Left lung (tissue), 1 donor: ENCODE measurements around the gene PDE4D.

- PRO-cap, result no peak
These were observed 308.3 kb downstream of the RAB3C start for GRCh38 chr5:58890699-58892141.

DNA sequence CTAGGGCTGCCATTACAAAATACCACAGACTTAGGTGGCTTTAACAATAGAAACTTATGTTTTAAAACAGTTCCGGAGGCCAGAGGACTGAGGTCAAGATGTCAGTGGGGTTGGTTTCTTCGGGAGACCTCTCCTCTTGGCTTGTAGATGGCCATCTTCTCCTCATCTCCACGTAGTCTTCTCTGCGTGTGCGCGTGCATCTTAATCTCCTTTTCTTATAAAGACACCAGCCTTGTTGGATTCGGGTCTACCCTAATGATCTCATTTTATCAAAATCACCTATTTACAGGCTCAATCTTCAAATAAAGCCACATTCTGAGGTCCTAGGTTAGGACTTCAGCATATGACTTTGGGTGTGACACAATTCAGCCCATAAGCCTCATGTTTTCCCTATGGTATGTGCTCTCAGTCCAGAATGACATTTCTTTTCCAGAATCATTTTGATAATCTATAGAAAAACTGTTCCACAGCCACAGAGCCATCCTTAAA is 562.3 kb downstream of the PDE4D start:
- PRO-cap, result no peak

DNA sequence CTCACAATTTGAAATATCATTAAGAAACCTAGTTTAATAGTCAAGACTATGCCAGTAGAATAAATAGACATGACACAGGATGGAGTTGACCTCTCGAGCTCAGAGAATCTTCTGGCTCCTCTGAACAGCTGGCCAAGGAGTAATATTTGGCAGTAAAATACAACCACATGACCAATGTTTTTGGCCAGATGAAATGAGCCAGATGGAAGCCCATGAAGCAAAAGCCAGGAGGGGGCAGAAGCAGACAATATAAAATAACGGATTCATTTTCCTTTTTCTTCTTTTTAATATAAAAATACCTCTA is 542.2 kb downstream of the PDE4D start:
- PRO-cap, result no peak

GRCh38 chr5:59458969-59459841 is 434.3 kb downstream of the PDE4D start:
- PRO-cap, result no peak

- PRO-cap, result unidirectional peak, minus-strand start at chr5:59468211
These were observed 425.5 kb downstream of the PDE4D start for GRCh38 chr5:59467996-59468457.

GRCh38 chr5:59766369-59766905 is 127.1 kb downstream of the PDE4D start:
- PRO-cap, result no peak

- PRO-cap, result no peak
These were observed at the start of gene PDE4D for GRCh38 chr5:59893637-59894511. Gene PDE4D, minus strand, starts transcription at chr5:59893726.

DNA sequence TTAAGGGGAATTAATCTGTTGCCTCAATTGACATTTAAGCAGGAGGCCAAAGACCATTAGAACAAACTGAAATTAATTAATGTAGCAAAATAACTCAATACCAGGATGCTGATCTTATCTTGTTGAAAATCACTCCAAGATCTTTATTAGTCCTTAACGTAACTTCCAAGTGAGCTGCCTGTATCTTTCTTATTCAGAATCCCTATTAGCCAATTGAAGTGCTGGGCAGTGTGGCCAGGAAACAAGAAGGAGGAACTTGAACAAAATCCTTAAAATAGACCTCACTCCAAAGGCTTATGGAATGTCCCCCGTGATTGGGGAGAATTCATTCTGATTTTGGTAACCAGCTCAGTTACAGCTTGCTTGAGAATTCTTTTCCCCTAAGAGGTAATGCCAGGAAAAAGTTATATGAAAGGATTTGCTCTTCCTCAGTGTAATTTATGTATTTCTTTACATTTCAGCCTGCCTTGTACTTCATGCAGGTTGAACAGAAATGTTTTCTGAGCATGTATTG is 171.0 kb downstream of the DEPDC1B start:
- PRO-cap, result no peak

DNA sequence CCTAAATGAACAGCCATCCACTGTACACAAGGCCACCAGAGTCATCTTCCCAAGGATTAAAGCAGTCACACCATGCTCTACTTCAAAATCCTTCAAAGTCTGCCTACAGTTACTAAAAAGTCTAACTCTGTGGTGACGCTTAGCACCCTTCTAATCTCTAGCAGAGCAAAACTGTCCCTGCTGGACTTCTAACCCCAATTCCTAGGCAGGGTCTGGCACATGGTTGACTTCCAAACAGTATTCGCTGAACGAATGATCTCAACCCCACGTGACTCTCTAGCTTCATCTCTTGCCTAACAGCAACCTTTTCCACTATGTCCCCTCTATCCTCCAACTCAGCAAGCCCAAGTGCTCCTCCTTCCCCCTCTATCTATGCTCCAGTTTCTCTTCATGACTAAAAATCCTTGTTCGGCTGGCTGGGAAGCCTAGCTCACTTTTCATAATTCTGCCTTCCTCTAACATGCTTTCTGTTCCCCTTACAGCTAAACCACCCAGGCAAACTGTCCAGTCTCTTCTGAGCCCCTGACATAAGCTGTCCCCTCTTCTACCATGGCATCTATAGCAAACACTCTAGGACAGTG is 22.9 kb downstream of the ELOVL7 start:
- PRO-cap, result no peak

- PRO-cap, result no peak
These were observed 83.7 kb upstream of the SMIM15 start for GRCh38 chr5:61245979-61246265.

- PRO-cap, result no peak
These were observed 24.8 kb downstream of the ZSWIM6 start for GRCh38 chr5:61356638-61357473.

GRCh38 chr5:61440524-61441066 is 108.5 kb downstream of the ZSWIM6 start:
- PRO-cap, result no peak

DNA sequence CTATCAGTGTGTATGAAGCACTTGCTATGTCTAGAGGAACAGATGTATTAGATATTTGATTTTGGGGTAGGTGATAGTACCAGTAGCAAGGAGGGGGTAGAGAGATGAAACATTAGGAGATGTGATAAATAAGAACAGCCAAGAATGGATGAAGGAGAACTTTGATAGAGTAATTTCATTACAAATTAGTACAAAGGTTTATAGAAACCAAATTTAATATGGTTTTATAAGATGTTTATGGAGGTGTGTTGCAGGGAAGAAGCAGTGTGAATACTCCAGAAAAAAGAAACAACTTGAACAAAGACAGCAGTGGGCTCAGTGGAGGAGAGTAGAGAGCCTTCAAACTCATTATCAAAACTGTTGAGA is 167.3 kb downstream of the ZSWIM6 start:
- PRO-cap, result no peak

DNA sequence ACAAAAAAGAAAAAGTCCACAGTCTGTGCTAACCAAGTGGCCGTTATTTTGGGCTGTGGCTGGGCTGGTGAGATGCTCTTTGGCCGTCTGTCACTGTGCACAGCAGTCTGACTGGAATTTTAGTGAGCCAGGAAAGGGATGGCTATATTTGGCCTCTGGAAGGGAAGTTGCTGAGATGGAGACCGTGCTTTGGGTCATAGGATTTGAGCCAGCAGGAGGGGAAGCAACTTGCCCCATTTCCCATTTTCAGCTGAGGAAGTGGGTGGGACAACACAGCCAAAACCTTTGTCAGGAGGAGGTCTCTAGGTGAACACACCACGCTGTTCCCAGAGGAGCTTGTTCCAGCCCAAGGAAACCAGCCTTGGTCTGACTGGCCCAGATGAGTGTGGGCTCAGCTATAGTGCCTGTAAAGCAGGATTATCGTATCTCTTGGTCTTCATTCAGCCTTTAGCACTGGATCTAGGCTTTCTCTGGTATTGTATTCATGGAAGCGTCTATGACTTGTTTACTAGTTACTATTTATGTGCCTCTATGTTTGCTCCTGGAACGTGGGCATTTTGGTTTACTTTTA is 334.3 kb downstream of the ZSWIM6 start:
- PRO-cap, result unidirectional peak, minus-strand start at position 121 of the sequence

GRCh38 chr5:61667513-61668055 is 335.5 kb downstream of the ZSWIM6 start:
- PRO-cap, result no peak

- PRO-cap, result no peak
These were observed 16.5 kb downstream of the KIF2A start for GRCh38 chr5:62322398-62322951.

- PRO-cap, result no peak
These were observed 50.8 kb upstream of the LRRC70 start for GRCh38 chr5:62527669-62528445.

DNA sequence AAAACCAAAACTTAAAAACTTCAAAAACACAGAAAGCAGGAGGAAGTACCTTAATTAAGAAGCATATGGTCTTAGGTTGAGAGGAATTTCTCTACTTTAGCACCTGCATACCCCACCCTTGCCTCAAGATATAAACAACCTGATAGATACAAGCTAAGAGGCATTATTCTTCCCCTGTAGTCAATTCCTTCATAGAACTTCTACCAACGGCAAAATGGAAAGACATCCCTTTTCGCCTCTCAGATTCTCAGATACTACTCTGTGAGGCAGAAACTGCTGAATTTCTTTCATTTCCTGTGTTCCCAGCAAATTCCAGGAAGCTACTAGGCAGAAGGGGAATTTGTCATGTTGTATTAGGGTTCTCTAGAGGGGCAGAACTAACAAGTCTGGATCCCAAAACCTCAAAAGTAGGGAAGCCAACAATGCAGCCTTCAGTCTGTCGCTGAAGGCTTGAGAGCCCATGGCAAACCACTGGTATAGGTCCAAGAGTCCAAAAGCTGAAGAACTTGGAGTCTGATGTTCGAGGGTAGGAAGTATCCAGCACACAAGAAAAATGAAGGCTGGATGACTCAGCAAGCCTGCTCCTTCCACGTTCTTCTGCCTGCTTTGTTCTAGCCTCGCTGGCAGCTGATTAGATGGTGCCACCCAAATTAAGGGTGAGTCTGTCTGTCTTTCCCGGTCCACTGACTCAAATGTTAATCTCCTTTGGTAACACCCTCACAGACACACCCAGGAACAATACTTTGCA is 15.1 kb downstream of the RNF180 start:
- PRO-cap, result no peak

- PRO-cap, result no peak
These were observed 1.2 kb downstream of the RGS7BP start for GRCh38 chr5:64507030-64507452.

- PRO-cap, result no peak
These were observed 24.4 kb downstream of the SHISAL2B start for GRCh38 chr5:64714559-64715244.